Parietal lobe (tissue), 2 donors: ENCODE data around the genes SYDE1 and AKAP8L.

DNA sequence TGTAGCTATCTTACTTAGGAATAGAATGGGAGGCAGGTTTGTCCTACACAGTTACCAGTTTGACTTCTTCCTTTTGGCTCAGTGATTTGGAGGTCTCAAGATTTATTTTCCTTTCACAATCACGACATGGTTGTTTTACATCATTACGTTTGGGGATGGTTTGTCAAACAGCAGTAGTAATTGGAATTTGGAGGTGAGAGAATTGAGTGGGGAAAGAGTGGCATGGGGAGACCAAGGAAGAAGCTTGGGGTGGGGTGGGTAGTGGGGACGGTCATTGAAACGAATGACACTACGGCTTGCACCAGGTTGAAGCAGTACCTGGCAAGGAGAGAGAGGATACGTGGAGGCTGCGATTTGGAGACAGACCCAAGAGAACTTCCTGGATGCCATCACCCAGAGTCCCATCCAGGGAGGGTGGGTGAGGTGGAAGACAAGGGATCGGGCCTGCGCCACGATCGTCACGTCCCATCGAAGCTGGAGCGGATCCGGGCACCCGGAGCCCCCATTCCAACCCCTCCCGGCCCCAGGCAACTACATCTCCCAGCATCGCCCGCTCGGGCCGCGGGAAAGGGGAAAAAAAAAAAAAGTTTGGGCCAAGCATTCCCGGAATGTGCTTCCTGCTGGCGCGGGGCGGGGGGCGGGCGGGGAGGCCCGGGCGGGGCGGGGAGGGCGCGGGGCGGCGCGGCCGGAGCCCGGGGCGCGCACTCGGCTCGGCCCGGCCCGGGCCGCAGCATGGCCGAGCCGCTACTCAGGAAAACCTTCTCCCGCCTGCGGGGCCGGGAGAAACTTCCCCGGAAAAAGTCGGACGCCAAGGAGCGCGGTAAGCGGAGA is at the start of gene SYDE1:
SYDE1 (plus strand) TSS at position 700 of the 831 bp plus-strand sequence.
- RAMPAGE, long total RNA, result no peak

DNA sequence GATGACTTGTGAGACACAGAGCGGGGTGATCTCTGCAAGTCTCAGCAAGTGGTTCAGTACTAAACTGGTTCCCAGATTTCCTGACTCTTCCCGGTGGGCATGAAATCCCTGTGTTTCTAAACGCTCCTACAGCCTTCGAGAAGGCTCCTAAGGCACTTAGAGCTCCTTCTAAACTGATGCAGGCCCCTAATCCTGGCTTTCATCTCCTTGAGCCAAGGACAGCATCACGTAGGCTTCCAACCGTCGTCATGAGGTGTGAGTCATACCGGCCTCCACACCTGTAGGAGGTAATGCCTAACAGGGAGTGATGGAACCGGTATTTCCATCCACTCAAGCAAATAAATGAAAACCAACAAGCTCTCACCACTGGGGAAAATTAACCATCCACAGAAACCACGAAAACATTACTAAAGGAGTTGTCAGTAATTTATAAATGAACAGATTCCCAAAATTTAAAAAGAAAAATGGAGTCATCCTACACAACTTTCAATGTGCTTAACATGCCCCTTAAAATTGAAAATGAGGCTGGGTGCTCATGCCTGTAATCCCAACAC is 4.7 kb upstream of the ILVBL start:
- RAMPAGE, long total RNA, result no peak

DNA sequence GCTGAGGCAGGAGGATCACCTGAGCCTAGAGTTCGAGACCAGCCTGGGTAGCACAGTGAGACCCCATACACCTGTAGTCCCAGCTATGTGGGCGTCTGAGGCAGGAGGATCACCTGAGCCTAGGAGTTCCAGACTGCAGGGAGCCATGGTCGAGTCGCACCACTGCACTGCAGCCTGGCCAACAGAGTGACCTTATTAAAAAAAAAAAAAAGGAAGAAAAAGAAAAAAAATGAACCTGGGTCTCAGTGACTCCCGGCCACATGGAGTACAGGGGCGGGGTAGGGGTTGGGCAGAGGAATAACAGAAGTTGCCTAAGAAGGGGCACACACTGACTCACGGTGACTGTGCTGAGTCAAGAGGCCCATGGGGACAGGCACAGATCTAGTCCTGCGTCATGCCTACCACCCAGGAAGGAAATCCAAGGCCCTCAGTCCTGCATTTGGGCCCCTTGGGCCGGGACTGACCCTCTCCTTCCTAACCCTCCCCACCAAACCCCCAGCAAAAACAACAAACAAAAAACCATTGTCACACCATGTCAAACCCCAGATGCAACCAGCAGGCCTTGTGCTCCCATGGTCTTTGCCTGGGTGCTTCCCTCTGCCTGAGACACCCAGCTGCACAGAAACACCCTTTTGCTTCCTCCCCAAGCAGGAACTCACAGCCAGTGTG is 9.4 kb upstream of the NOTCH3 start:
- RAMPAGE, long total RNA, result no peak

DNA sequence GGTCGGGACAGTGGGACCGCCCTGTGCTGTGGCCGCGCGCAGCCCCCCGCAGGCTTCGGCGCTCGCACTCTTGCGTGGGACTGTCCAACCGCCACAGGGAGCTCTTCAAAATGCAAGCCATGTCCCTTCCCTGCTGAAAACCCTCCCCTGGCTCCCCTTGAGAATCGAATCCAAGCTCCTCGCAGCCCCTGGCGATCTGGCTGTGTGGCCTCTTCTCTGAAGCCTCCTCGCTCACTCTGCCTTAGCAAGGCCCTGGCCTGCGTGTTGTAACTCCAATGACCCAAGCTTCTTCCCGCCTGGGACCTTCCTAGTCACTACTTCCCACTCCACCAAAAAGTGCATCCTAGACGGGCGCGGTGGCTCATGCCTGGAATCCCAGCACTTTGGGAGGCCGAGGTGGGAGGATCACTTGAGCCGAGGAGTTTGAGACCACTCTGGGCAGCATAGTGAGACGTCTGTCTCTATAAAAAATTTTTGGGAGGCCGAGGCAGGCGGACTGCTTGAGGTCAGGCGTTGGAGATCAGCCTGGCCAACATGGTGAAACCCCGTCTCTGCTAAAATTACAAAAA is 8.2 kb downstream of the EPHX3 start:
- RAMPAGE, long total RNA, result no peak

DNA sequence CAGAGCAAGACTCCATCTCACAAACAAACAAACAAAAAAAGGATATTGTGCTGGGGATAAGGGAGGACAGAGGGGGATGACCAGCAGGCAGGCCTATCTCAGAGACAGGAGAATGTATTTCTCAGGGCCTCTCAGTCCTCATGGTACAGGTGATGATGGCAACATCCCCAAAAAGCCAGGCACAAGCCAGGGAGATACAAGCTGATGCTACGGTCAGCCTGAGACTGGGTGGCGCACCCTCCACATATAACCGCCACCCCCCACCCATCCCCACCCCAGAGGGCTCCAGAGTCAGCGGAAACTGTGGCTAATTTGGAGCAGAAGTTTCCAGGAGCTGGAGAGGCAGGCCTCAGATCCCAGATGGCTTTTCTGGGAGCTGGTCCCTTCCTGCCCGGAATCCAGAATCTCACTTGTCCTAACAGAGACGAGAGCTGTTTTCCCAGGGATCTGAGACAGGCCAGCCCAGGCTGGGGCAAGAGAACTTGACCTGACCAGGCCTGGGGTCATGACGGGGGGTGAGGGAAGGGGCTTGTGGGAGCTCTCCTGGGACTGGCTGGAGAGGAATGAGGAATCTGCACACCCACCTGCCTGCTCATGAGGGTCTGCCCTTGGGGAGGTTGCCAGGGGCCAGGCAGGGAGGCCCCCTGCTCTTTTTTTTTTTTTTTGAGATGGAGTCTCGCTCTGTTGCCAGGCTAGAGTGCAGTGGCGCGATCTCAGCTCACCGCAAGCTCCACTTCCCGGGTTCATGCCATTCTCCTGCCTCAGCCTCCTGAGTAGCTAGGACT is 6.5 kb downstream of the EPHX3 start:
- RAMPAGE, long total RNA, result no peak

DNA sequence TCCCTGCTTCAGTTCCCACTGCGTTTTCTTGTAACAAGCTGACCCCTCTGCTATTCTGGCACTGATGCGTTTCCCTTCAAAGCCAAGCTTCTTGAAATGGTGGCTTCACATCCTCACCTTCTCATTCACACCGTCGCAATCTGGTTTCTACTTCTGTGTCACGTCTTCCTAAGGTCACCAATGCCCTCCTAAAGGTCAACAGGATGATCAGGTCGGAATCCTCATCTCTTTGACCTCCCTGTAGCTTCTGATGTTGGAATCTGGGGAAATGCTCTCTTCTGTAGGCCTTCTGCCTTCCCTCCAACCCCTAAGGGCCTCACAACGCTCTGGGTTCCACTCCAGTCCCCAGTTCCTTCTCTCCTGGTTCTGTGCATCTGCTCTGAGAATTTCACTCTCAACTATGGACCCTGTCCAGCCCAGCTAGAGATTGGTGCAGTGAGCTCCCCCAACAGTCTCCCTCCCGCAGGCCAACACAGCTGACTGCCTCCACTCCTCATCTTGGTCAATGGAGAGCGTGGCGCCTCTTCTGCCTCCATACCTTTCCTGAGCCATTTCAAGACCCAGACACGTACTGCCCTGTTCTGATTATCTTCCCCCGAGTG is 39.1 kb upstream of the EPHX3 start:
- RAMPAGE, long total RNA, result no peak

DNA sequence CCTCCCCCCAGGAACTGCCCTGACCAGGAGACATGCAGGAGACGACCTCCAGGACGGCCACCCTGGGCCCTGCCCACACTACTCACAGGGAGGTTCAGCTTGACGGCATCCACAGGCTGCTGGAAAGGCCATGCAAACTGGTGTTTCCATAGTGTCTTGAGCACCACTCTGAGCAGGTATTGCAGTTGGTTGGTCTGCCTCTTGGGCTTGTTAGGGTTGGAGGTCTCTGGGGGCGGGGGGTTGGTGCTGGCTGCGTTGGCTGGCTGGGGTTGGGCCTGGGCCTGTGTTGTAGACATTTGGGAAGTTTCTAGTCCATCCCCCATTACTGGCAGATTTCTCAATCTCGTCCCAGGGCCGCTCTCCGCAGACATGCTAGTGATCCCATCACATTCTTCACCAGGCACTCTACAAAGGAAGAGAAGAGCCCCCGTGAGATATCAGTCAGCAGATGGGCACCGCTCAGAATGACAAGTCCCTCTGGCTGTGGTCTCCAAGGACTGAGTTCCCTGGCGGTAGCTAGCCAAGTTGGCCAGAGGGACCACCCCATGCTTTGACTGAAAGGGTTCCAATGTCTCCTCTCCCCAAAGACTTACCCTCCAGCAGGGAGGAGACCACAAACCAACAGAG is 40.6 kb upstream of the EPHX3 start:
- RAMPAGE, long total RNA, result no peak

GRCh38 chr19:15280527-15281299 is 48.5 kb upstream of the EPHX3 start:
- RAMPAGE, long total RNA, result no peak

DNA sequence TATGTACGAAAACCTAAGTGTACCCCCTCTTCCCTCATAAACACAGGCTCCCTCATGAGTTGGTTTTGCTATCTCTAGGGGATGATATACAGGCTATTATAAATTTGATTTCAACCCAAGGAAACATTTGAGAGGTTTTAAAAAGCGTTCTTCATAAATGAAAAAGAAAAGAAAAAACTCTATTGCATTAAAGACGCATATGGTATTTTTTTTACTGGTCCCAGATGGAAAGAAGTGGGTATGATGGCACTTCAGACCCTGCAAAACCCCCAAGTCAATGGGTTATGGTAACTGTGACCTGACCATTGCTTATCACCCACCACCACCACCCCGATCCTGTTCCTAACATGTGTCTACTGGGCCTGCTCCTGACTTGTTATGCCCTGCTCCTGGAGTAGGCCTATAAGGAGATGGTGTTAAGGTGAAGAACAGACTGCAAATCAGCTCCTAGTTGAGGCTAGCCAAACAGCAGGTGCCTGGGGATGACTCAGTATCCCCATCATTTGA is 41.5 kb downstream of the BRD4 start:
- RAMPAGE, long total RNA, result no peak

- RAMPAGE, long total RNA, result no peak
These were observed 17.8 kb downstream of the AKAP8L start for GRCh38 chr19:15400861-15401613.

DNA sequence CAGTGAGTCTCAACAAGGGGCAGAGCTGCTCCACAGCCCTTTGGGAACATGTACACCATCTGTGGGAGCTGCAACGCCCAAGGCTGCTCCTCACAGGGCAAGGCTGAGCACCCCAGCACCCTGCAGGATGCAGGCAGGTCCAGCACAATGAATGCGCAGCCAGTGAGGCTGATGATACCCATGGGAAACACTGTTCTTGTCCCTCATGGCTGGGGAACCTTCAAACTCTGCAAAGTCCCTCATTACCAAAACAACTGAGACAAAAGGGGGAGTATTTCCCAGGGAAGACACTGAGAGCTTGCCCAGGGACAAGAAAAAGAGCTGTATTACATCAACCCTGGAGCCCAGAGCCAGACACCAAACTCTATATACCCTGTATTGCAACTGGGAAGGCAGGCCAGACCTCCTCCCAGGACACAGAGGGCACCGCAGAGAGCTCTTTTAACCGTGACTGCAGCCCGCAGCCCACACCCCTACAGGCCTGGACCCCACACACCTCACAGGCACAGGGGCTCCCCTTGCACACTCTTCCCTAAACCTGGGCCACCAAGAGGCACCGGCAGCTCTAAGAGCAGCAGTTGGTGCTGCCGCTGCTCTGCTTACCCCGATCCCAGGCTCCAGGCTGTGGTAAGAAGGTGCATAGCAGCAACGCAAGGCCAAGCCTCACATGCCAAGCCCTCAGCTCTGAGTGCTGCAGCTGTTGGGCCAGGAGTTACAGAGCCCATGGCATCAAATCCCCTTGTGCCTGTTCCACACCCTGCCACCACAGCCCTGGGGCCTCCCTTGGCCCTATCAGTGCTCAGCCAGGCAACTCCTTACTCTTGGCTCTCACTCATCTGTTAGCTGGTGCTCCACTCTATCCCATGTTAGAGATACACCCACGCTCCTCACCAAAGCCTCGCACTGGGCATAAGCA is 16.7 kb downstream of the AKAP8L start:
- RAMPAGE, long total RNA, result no peak

DNA sequence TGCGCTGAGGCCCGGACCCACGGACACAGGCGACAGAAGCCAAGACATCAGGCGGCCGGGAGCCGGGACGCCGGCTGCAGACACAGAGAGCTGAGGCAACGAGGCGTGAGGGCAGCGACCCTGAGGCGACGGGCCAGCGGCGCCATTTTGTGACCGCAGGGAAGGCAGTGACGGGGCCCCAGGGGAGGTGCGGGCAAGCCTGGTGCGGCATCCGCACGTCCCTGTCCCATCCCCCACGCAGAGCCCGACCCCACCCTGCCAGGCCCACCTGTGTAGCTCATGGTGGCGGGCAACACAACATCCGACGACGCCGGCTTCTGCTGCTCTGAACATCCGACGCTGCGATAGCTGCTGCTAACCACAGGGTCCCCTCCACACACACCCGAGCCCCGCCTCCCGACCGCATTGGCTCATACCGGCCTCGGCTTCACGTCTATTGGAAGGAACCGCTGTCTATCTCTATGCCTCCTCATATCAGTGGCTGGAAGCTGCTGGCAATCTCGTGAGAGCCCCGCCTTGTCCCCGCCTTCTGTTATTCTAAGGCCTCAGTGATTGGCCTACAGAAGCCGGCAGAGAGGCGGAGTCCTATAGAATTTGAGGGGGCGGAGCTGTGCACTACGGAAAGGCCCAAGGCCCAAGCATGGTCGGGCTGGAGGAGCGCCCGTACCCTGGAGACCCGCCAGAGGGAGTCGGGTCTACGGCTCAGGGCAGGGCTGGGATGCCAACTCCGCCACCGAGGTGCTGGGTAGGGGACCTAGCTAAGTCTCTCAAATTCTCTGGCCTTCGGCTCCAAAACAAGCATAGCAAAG is at the start of gene AKAP8L:
AKAP8L (minus strand) TSS at position 346 of the 809 bp plus-strand sequence.
- RAMPAGE, long total RNA, result no peak

DNA sequence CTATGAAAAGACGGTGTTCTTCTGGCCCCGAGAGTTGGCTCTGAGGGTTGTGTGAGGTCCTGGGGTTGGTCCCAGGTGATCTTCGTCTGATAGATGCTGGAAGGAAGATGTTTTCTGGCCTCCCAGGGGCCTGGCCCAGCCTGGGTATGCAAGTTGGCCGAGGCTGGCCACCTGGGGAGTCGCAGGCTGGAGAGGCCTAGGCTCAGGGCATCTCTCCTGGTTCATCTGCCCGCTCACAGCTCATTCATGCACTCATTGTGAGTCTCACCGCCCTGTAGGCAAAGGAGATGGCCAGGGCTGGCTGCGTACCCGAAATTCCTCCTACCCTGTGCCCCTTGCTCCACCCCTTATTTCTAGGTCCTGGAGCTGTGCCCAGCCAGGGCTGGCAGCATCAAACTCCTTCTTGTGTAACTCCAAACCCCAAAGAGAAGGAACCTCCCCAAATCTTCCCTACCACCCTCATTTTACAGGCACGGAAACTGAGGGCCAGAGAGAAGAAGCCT is 846 bp downstream of the CYP4F22 start:
- RAMPAGE, long total RNA, result no peak

DNA sequence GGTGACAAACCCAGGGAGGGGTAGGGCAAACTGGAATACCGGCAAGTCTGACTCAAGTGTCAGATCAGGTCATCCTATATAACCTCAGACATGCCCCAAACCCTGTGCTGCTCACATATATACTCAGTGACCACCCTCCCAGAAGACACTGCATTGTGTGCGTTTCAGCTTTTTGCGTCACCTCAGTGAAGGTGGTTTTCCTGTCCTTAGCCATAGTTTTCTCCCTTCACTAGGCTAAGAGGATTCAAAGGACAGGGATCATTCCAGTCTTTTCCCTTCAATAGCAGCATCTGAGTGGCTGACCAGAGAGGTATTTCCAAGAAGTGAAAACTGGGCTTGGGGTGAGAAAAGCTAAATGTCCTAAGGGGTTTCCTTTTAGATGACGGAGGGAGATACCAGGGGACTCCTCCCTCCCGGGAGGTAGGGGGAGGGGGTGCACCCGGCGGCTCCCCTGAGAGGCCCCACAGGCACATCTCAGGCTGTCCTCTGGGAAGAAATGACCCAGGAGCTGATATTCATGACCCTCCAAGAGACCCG is 12.7 kb upstream of the OR10H1 start:
- RAMPAGE, long total RNA, result no peak

DNA sequence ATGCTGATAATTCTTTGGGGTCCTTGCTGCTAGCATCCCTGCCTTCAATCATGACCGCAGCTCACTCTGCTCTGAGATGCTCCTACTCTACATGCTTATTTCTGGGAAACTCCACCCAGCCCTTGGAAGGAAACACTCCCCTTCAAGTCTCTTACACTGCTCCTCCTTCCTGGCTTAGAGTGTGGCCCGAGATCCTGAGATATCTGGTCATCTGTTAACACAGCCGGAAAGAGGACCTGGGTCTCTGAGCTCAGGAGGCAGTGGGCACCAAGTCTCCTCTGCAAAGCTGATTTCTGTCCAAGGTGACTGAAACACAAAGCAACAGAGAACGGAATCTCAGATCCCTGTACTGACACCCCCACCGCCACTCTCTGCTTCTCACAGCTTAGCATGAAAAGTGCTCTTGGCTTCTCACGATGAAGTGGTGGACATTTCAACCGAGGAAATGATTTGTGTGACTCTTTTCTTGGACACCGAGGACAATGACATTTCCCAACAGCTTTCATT is 33.0 kb downstream of the CYP4F2 start:
- RAMPAGE, long total RNA, result no peak

DNA sequence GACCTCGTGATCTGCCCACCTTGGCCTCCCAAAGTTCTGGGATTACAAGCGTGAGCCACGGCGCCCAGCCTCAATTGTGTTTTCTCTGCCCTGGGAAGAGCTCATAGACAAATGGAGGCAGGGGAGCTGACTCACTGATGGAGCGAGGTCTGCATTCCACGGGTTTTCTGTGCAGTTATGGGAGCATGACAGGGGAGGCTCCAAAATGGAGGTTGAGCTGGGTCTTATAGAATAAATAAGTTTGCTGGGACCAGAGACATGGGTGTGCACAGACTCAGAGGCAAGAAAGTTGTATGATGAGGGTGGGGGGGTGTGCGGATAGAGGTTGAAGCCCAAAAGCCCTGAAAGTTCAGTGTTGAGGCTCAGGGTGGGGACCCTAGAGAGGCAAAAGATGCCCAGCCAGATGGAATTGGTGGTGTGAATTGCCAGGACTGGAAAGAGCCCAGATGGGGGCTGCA is 1.7 kb downstream of the TPM4 start:
- RAMPAGE, long total RNA, result no peak

- RAMPAGE, long total RNA, result no peak
These were observed 11.7 kb downstream of the TPM4 start for GRCh38 chr19:16087944-16088513.

GRCh38 chr19:16094666-16095476 is 16.8 kb upstream of the RAB8A start:
- RAMPAGE, long total RNA, result no peak

DNA sequence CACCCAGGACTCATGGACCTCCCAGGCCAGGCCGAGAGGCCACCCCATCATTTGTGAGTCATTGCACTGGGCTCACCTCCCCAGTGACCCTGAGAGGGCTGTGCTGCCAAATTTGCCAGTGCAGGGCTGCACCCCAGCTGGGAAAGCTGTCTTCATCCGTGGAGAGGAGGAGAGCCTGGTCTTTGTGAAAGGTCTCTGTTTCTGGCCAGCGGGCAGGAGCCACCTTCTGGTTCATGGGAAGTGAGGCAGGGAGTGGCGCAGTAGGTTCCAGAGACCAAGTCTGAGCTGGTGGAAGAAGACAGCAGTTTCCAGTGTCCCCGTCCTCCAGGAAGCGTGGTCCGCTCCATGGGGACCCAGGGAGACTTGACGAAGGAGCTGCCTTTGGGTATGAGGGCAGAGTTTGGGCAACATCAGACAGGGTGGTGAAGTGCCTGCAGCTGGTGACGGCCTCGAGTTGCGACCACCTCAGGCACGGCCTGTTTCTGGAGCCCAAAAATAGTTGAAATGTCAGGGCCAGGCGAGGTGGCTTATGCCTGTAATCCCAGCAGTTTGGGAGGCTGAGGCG is 14.6 kb downstream of the RAB8A start:
- RAMPAGE, long total RNA, result no peak

- RAMPAGE, long total RNA, result no peak
These were observed 14.2 kb downstream of the HSH2D start for GRCh38 chr19:16157788-16158069.